ENCODE measurements around the gene CLEC17A.

DNA sequence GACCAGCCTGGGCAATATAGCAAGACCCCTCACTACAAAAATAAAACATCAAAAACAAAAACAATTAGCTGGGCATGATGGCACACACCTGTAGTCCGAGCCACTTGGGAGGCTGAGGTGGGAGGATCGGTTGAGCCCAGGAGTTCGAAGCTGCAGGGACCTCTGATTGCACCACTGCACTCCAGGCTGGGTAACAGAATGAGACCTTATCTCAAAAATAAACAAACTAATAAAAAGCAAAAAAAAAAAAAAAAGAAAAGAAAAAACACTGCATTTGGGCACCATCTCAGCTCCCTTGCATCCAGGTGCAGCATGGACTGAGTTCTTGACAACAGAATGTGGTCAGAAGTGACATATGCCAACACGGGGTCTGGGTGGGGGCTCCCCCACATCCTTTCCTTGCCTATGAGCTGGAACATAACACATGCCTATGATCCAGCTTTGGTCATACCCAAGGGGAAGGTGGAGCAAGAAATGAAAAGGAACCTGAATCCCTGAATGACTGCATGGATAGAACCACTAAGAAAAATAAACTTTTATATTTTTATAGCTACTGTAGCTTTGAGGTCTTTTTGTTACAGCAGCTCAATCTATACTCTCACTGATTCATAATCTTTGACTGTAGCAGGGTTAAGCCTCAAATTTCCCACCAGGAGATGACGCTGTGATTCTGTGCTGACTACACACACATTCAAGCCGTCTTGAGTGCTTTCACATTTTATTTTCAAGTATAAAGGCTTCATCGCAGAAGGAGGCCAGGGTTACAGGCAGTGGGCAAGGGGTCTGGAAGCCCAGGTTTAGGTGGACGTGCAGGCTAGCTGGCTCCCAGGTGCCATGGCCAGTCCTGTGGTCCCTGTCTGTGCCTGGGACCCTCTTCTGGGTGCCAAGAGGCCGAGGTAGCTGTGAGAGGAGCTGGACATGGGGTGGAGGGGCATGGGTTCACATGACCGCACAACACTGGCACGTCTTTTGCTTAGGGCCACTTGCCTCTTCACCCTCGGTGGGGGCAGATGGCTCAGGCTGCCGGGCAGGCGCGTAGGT, 8.9 kb downstream of the PALM3 start:
- PRO-cap: no peak

- PRO-cap: no peak
Measured at GRCh38 chr19:14060025-14060384, 1.9 kb downstream of the PALM3 start.

DNA sequence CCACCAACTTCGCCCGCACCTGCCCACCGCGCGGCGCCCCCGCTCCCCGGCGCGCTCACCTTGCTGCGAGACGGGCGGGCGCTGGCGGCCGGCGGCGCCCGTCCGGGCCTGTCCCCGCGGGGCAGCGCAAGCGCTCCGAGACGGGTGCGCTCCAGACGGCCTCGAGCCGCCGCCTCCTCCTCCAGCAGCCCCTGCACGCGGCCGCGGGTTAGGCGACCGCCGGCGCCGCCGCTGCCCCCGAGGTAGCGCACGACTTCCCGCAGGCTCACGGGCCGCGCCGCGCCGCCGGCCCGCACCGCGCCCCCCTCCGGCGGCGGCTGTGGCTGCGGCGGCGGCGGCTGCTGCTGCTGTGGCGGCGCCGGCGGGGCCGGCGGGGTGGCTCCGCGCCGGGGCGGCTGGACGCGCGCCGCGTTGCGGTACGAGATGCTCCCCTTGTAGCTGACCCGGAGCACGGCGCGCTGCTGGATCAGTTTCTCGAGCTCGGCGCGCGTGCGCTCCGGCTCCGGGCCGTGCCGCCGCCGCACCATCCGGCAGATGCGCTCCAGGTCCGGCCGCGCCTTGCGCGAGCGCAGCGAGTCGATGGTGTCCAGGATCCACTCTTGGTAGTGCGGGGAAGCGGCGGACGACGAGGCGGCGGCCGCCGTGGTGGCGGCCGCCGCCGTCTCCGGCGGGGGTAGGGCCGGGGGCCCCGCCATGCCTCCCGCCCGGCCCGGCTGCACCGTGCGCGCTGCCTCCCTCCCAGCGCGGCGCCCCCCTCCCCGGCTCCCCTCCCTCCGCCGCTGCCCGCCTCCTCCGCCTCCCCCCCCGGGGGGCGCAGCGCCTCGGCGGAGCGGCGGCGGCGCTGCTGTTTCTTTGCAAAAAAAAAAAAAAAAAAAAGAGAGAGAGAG, 4.4 kb upstream of the C19orf67 start:
- PRO-cap: bidirectional peak, plus-strand start at position 469 of the sequence, minus-strand start at position 468 of the sequence

DNA sequence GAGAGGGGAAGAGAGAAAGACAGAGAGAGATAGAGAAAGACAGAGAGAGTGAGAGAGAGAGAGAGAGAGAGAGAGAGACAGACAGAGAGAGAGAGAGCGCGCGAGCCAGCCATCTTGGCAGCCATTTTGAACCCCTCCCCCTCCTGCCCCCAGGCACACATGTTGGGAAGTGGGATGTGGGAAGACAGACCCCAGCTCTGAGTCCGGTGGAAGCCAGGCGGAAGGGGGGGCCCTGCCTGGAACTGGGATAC, 1.4 kb downstream of the ADGRL1 start:
- PRO-cap: no peak

DNA sequence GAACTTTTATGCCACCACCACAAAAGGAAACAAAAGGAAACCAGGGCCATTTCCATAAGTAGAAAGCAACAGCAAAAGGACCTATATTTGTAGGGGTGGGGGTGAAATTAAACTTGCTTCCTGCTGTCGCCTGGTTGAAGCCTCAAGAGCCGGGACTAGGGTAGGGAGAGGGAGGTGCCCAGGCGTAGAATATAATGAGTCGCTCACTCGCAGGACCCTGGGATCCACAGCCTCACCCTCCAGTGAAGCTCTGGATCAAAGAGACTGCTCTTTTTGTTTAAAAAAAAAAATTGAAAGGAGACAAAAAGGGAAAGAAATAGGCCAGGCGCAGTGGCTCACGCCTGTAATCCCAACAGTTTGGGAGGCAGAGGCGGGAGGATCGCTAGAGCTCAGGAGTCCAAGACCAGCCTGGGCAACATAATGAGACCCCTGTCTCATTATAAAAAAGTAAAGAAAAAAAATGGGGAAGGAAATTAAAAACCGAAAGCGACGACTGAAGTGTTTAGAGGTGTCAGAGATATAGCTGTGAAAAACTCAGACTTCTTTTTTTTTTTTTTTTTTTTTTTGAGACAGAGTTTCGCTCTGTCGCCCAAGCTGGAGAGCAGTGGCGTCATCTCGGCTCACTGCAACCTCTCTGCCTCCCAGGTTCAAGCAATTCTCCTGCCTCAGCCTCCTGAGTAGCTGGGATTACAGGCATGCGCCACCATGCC, 10.9 kb upstream of the ADGRE5 start:
- PRO-cap: no peak

- PRO-cap: no peak
Measured at GRCh38 chr19:14412519-14413286, 6.4 kb downstream of the DDX39A start.

DNA sequence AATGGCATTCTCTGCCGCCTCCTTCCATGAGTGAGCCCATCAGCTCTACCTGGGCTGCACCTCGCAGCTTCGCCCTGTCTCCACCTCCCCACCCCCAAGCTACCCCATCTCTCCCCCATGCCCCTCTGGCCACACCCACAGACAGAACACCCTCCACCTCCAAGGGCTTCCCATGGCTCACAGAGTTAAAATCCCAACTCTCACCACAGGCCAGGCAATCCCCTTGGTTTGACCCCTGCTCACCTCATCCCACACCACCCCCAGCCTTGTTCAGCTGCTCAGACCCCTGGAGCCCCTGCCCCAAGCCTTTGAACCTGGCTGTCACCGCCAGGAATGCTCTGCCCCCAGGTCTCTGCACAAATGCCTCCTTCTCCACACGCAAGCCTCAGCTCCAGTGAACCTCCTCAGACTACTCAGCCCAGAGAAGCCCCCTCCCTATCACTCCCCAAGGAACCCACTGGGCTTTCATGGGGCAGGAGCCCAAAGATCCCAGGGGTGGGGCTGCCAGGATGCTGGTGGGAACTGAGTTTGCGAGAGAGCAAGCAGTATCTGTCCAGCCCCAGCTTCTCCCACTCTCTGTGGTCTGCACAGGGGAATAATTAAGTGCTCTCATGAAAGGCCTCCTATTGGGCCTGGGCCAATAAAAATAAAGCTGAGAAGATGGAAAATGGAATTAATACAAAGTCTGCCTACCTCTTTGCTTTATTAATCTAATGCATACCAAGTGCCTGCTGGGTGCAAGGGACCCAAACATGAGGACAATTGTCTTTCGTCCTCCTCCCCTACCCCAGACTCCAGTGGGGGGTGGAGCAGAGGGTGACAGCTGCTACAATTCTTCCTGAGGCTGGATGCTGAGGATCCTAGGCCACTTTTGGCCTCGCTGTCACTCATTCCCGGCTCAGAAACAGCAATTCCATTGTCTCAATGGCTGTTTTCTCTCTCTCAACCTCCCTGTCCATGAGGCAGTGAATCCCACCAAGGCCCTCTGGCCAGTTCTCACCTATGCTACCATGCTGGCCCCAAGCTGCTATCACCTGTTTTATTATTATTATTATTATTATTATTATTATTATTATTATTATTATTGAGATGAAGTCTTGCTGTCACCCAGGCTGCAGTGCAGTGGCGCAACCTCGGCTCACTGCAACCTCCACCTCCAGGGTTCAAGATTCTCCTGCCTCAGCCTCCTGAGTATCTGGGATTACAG, 5.5 kb downstream of the DDX39A start:
- PRO-cap: no peak

DNA sequence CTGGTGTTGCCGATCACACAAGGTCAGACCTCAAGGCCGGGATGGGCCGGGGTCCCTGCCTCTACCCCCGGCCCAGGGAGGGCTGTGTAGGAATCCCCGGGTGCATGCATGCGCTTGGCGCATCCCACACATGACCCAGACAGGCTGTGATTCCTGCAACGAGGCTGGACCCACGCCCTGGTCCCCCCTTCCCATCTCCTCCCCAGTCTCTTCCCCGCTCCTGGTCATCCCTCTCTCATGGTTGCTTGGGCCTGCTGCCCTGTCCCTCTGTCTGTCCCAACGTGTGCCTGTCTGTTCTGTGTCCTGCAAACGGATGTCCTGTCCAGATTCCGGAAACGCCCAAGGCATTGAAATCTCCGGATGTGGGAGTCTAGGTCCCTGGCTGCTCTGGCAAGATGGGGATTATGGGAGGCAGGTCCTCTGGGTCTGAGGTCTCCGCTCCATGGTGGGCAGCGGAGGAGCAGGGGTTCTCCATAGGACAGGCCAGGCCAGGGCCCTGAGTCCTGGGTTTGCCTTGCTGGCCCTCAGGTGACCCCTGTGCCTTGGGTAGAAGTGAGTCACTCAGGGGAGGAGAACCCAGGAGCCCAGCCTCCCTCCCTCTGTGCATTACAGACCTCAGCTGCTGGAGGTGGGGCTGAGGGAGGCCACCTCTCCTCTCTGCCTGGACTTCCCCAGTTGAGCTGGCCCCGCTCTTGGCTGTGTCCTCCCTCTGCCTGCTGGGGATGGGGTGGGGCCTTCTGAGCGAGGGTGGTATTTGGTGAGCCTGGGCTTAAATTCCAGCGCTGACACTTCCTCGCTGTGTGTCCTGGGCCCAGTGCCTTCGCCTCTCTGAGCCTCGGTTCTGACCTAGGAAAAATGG, 1.8 kb downstream of the PKN1 start:
- PRO-cap: no peak

- PRO-cap: no peak
Measured at GRCh38 chr19:14482336-14483027, 7.3 kb upstream of the PTGER1 start.

DNA sequence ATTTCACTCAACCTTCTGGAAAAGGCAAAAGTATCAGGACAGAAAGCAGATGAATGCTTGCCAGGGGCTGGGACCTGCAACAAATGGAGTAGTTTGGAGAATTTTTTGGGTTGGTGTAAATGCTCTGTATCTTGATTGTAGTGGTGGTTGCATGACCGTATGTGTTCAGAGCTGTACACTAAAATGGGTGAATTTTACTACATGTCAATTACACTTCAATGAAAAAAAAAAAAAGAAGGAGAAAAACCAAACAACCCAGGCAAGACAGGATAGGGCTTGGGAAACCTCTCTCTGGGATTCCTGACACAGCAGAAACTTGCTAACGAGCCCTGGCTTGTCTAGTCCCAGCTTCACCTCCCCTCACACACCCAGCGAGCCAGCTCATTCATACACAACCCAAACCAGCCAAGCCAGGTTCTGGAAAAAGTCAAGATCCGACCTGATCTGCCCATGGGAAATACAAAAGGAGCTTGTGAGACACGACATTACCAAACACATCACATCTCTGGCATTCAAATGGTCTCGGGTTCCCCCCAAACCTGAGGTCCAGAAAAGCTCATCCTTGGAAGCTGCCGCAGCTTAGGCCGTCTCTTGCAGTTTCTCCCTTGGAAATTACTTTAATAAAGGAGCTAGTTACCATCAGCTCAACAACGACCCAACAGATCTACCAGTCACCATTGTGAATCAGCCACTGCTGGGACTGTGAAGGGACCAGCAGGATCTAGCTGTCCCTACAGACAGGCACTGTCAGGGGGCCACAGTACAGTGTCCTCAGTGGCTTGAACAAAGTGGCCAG, 3.6 kb upstream of the TECR start:
- PRO-cap: no peak

- PRO-cap: no peak
Measured at GRCh38 chr19:14559937-14560770, 11.7 kb downstream of the NDUFB7 start.

GRCh38 chr19:14582787-14583357, at the start of gene CLEC17A:
Gene CLEC17A (plus strand): TSS chr19:14583084.
- PRO-cap: unidirectional peak, plus-strand start at chr19:14583084

- PRO-cap: no peak
Measured at GRCh38 chr19:14714741-14715047, 24.8 kb downstream of the ZNF333 start.

DNA sequence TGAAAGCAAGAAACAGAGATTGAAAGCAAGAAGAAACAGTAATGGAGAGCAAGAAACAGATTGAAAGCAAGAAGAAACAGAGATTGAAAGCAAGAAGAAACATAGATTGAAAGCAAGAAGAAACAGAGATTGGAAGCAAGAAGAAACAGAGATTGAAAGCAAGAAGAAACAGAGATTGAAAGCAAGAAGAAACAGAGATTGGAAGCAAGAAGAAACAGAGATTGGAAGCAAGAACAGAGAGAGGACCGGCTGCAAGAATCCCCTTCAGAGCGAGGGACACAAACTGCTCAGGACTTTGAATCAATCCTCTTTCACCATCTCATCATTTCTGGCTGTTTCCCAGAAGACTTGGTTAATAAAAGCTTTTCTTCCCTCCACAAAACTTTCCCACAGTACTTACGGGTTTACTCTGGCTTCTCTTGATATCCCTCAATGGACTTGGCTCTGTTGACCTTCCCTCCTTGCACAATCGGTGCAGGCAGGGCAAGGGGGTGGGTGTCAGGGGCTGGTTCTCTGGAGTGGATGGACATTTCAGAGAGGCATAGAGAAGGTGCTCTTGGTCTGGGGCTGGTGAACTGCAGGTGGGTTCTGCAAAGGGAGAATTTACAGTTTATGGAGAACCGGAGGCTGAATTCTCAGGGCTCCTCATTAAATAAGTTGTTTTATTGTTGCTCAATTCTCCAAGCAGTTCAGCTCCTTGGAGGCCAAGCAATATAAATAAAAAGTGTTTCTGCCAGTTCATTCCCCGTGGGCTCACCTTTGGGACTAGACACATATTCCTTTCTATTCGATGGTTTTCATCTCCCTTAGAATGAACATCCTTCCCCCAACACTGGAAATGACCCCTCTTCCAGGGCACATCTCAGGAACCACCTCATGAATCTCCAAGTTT, 25.3 kb downstream of the OR7A5 start:
- PRO-cap: no peak

- PRO-cap: no peak
Measured at GRCh38 chr19:14837643-14837842, 2.6 kb upstream of the OR7A5 start.

- PRO-cap: no peak
Measured at GRCh38 chr19:15022614-15023288, 12.2 kb downstream of the CCDC105 start.

- PRO-cap: no peak
Measured at GRCh38 chr19:15180972-15181357, 19.8 kb downstream of the NOTCH3 start.

GRCh38 chr19:15251473-15252375, 19.5 kb upstream of the EPHX3 start:
- PRO-cap: no peak

GRCh38 chr19:15265209-15265780, 33.0 kb upstream of the EPHX3 start:
- PRO-cap: no peak

DNA sequence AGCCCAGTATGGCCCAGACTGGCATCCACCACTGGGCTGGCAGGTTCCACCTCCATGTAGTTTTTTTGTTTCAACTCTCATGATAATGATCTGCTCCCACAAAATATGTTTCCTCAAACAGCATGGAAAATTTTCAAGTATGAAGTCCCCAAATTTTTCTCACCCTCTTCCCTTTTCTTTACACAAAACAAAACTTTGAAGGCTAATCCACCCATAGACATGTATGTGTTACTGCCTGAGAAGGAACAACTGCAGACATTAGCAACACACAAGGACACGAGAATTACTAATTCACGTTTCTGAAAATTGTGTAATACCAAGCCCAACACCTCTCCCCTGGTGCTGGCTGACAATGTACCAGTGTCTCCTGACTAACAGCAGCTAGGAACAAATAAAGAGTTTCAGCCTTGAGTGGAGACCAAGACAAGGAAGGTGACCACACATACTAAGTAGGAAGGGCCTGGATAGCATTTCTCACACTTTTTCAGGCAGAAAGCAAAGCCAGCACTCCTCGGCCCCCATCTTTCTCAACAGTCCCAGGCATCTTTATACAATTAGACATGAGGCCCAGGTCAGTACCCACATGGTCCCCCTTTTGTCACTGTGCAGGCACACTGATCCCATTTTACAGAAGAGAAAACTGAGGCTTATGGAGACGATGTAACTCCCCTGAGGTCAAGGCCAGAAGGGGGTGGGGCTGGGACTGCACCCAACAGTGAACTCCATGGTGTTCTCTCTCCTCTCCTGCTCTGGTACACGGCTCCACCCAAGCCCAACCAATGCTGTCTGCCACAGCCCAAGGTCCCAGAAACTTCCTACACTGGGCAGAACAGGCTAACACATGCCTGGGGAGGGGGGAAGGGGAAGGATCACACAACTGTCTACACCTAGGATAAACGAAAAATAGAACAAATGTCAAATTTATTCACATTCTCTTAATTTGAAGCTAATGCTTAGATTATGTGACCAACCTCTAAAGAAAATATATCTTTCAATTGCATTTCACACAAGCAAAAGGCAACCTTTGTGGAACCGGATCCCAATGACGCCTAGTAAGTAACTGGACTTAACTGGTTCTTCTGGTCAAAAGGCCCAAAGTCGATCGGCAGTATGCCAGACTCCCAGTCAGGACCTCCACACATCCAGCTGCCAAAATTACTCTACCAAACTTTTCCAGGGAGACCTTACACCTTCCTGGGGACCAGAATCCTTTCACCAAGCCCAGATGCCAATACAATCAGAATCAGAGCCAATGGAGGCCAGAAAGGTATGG, 8.5 kb downstream of the BRD4 start:
- PRO-cap: no peak

Data from NALM6 (cell line).